Hair follicular keratinocyte (primary cell): ENCODE measurements around a stretch of chr3.

- RAMPAGE, long total RNA: no peak
Measured at GRCh38 chr3:141331653-141332403, 36.5 kb upstream of the ZBTB38 start.

- RAMPAGE, long total RNA: no peak
Measured at GRCh38 chr3:141385602-141386601, 17.6 kb downstream of the ZBTB38 start.

- RAMPAGE, long total RNA: no peak
Measured at GRCh38 chr3:141387495-141388106, 19.3 kb downstream of the ZBTB38 start.

DNA sequence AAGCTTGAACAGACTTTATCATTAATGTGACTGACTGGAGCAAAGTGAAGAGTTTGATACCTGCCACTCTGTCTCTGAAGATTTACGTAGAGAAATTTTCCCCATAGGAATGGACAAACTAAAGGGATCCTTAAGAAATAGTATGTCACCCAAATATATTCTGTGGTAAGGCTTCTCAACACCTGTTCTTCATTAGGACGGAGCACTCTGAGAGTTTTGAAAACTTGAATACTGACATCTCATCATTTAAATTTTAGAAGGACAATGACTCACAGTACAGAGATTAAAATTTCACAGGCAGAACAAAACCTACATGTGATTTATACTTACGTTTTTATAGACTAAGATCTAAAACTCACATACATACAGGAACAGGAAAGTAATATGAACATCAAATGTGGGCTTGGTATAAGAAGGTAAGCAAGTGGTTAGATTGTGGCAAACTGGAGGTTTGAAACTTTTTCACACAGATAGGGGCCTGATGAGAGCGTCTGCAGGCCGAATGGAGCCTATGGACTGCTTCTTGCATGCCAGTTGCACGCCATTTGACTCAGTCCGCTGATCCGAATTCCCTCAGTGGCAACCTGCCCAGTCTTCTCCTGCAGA, 45.6 kb downstream of the ZBTB38 start:
- RAMPAGE, long total RNA: no peak

DNA sequence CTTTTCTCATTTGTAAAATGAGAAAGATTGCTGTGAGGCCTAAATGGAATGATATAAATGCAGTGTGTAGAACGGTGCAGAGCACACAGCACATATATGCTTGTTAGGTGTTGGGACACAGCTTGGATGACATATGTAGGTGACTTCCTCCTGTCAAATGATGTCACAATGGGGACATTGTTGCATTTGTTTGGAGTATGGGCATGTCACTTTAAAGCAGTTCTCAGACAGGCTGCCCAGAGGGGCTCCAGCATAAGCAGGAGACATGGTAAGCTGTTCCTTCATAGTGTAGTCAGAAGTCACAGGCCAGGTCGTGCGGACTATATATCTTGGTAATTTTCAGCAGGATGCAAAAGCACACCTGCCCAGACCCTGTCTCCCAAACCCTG, 57.6 kb downstream of the ZBTB38 start:
- RAMPAGE, long total RNA: no peak

DNA sequence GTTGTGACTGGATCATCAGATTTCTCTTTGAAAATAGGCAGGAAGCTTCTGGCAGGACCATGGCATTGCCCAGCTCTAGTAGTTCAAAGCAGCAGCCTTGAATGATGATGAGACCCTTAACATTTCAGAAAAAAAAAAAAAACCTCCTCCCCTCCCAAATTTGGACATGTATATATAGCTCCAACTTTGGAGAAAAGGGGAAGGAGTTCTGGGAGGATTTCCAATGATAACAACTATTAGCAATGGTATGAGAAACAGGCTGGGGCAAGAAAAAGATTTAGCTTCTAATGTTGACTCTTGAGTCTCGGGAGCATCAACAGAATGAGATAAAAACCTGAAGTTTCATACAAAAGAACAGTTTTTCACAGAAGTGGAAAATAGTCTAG, 44.9 kb upstream of the RASA2 start:
- RAMPAGE, long total RNA: no peak

DNA sequence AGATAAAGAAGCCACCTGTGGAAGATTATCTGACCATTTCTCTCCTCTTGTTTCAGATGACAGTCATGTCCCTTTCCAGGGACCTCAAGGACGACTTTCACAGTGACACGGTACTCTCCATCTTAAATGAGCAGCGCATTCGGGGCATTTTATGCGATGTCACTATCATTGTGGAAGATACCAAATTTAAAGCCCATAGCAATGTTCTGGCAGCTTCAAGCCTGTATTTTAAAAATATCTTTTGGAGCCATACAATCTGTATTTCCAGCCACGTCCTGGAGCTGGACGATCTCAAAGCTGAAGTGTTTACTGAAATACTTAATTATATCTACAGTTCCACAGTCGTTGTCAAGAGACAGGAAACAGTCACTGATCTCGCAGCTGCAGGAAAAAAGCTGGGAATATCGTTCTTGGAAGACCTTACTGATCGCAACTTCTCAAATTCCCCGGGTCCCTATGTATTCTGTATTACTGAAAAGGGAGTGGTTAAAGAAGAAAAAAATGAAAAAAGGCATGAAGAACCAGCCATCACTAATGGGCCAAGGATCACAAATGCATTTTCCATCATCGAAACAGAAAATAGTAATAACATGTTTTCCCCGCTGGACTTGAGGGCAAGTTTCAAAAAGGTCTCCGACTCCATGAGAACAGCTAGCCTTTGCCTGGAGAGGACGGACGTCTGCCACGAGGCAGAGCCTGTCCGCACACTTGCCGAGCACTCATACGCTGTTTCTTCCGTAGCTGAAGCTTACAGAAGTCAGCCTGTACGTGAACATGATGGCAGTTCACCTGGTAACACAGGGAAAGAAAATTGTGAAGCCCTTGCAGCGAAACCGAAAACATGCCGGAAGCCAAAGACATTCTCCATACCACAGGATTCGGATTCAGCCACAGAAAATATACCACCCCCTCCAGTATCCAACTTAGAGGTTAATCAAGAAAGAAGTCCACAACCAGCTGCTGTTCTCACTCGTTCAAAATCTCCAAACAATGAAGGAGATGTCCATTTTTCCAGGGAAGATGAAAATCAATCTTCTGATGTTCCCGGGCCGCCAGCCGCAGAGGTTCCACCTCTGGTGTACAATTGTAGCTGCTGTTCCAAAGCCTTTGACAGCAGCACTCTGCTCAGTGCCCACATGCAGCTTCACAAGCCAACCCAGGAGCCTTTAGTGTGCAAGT, 44.1 kb upstream of the RASA2 start:
- RAMPAGE, long total RNA: no peak

GRCh38 chr3:141454861-141455395, 31.9 kb upstream of the RASA2 start:
- RAMPAGE, long total RNA: no peak

GRCh38 chr3:141763451-141763767, 201 bp downstream of the GRK7 start:
- RAMPAGE, long total RNA: no peak

- RAMPAGE, long total RNA: no peak
Measured at GRCh38 chr3:141914092-141915196, 38.0 kb downstream of the ATP1B3 start.

DNA sequence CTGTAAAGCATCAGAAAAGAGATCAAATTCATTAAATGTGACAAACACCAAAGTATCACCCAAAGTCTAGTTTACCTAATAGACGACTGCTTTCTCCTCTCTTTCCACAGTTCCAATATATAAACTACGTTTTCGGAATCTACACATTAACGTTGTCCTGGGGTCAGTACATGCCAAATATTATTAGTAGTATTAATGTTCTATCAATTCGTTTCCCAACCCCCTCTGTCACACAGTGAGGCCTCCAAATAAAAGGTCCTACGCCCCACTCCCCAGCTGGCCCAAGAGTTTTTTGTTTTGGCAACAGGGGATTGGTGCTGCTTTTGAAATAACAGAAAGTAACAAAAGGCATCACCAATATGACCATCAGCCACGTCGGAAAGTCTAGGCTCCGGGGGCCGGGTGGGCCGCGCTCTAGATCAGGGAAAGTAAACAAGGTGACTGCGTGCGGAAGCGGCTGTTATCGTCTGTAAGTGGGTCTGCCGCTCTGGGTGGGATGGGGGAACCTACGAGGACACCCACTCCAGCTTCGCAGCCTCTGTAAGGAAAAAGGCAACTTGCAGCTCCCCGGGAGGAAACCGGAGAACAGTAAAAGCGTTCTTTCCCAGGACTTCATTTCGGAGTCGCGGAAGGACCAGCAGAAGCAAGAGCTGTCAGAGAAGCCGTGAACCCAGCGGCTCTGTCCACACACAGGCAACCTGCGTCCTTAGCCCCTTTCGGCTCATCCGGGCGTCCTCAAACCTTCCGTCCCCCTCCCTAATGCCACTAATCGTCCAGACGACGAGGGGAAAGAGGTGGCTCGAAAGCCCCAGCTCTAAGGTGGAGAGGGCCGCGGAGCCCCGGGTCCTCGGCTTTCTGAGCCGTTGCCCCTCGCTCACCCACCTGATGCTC, 604 bp downstream of the XRN1 start:
- RAMPAGE, long total RNA: no peak

DNA sequence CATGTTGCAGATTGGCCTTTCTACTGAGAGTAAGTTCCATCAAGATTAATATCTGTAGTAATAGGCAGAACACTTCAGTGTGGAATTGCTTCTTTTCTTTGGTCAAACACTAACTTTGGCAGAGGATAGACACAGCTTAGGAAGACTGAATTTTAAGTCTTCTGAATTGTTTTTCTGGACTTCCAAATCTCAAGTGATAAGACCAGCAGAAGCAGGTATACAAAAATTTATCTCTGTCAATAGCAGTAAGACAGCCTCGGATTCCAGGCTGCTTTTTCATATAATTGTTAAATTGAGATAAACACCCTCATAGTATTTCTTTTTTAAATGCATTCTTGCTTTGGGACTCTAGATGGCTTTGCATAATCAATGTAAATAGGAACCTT, 27.1 kb downstream of the PLS1 start:
- RAMPAGE, long total RNA: no peak

DNA sequence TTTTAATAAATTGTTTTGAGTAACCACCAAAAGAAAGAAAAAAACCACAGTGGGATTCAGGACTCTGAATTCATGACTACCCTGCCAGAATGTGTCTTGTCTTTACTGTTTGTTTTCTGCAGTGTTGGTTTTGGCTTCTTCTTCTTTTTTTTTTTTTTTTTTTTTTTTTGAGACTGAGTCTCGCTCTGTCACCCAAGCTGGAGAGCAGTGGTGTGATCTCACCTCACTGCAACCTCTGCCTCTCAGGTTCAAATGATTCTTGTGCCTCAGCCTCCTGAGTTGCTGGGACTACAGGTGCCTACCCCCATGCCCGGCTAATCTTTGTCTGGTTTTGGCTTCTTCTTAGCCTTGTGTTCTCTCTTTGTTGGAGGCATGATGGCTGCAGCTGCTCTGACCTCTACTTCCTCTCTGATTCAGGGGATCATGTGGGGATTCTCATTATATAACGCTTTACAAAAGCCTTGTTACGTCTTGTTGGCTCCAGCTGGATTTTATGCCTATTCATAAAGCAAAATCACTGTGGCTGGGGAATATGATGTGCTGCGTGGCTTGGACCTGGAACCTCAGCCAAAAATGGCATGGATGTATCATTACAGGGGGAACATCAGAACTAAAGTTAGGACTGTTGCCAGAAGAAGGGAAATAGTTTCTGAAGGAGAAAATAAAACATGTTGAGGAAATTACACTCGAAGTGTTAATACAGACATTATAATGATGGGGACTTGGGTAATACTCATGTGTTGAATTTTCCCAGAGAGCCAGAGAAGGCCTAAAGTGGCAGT, 54.1 kb downstream of the PLS1 start:
- RAMPAGE, long total RNA: no peak

GRCh38 chr3:142806475-142807163, 82.3 kb downstream of the PCOLCE2 start:
- RAMPAGE, long total RNA: no peak

- RAMPAGE, long total RNA: no peak
Measured at GRCh38 chr3:142866645-142867278, 22.1 kb downstream of the PCOLCE2 start.

DNA sequence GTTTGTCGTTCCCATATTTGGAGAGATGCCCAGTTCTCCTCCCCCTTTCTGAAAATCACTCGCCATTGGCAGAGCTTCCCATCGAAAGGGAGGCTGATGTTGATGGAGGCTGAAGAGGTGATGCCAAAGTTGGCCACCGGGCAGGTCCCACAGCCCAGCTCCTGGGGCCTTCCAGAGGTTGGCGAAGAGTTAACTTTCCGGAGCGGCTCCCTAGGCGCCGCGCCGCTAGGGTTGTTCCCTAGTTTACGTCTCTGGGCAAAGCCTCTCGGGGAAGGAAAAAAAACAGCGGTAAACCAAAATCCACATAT, 757 bp downstream of the PCOLCE2 start:
- RAMPAGE, long total RNA: no peak

DNA sequence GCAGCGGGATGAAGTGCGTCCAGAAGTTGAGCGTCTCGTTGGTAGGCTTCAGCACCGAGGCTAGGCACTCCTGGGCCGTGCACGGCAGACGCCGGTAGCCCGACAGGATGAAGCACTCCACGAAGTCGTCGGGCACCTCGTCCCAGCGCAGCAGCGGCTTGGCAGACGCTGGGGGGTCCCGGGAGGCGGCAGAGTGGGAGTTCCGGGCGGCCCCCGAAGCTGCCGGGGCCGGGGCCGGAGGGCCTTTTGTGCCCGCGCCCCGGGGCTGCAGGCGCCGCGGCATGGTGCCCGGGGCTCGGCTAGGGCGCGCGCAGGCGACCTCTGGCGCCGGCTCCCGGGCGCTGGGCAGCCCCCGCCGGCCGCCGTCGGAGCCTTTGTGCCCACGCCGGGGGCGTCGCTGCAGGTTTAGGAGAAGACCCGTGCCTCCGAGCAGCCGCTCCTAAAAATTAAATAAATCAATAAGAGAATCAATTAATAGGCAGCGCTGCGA, 375 bp downstream of the PAQR9 start:
- RAMPAGE, long total RNA: no peak

- RAMPAGE, long total RNA: no peak
Measured at GRCh38 chr3:143042747-143043508, 41.6 kb downstream of the U2SURP start.

GRCh38 chr3:143120821-143121909, 1.6 kb downstream of the CHST2 start:
- RAMPAGE, long total RNA: no peak

DNA sequence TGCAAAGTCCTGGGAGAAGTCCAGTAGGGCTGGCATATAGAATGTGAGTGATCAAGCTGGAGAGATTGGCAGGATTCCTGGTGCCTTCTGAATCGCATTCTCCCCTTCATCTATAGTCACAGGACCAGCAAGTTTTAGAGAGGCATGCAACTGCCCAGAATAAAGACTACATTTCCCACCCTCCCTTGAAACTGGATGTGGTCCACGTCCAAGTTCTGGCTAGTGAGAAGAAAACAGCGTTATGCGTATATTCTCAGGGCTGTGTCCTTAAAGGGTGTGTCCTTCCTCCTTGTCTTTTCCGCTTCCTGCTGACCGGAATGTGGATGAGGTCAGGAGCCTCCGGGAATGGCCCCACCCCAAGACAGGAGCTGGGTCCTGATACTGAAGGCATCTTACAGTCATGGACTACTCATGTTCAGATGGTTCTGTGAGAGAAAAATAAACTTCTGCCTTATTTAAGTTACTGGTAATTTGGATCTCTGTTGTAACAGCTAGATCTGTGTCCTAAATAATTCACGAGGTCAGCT, 20.2 kb downstream of the CHST2 start:
- RAMPAGE, long total RNA: no peak